Mesenchymal stem cell of adipose (primary cell): ENCODE measurements around a stretch of chr17.

DNA sequence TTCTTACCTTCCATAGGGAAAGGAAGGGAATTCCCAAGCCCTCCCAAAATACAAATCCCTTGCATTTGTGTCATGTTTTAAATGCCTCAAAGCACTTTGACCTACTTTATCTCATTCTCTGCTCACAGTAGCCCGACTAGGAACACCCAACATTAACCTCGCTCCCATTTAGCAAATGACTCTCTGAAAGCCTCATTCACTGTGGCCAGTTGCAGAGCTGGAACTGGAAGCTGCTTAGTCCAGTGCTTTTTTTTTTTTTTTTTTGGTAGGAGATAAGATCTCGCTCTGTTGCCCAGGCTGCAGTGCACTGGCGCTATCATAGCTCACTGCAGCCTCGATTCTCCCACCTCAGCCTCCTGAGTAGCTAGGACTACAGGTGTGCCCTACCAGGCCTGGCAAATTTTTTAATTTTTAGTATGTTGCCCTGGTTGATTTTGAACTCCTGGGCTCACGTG lies 6.0 kb upstream of the GNA13 start:
- CAGE, long polyA plus RNA: no peak

DNA sequence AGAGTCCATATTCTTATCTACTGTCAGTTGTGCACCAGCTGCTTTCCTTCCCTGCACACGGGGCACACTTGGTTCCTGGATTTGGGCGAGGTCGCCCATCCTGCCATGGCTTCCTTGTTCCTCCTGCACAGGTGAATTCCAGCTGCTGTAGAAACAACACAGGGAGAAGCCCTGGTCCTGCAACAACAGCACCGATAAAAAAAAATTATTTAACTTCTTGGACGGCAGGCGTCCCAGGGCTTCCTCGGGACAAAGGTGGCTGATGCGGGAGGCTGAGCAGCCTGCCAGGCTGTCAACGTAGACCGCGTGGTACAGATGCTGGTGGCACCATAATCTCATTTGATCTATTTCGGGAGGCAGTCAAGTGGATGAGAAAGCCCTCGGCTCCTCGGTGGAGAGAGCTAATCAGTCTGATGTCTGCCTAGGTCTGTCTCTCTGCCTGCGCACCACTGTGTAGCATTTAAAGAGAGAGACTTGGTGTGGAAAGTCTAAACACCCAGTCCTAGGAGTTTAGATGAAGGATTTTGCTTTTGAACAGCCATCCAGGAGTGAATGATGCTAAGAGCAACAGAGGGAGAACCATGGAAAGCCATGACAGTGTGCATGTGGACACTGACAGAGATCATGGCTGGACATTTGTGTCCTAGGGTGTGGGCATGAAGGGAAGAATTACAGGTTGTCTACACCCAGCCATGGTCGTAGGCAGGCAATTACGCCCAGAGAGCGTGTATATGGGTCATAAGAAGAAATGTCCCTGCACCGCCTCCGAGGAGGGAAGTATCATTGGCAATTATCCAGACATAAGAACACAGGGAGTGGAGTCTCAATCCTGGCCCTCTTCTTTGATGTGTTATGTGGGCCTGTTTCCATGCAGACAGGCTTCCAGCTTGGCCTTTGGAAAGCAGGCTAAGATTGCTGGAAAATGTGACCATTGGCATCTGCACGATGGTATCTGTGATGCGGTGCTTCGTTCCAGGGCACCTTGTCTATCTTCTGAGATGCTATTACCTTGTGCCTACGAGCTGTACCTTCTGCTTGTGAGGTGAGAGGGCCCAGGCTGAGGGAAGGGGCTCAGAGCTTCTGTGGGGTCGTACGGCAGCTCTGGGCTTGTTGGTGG lies 19.5 kb downstream of the RGS9 start:
- CAGE, long polyA plus RNA: no peak

- CAGE, long polyA plus RNA: no peak
Observed at GRCh38 chr17:65181616-65182777, 44.8 kb downstream of the RGS9 start.

DNA sequence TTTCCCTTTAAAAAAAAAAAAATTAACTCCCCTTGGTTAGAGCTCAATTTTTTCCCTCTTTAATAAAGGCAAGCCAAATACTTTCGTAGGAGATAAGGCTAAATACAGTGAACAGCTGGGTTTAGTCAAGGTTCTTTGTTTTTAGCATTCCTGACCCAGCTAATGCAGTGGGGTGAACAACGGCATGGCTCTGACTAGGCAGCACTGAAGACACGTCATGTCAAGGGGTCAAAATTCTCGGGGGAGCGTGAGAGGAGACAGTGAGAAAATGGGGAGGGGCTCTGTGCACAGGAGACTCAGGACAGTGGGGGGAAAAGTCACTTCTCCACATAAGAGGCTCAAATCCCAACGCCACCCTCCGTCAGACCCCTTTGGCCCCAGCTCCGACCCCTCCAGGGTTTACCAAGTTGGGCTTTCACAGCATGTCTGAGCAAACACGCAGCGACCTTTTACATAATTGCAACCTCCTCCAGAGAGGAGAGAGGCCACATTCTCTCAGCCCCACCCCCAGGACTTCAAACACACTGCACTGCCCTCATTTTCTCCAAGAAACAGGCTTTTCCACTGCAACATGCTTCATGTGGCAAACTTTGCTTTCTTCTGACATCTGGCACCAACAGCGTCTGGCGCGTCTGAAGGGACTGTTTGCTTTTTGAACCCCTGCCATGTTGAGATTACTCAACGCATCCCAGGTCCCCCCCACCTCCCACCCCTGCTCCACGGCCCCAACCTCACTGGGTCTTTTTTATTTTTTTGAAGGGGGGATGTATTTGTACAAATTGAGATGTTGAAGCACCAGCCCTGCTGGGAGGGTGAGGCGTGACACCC lies 30.0 kb downstream of the AXIN2 start:
- CAGE, long polyA plus RNA: no peak

- CAGE, long polyA plus RNA: no peak
Observed at GRCh38 chr17:66223348-66223981, 5.8 kb downstream of the APOH start.

GRCh38 chr17:66296272-66296642 lies 6.2 kb upstream of the PRKCA start:
- CAGE, long polyA plus RNA: no peak

DNA sequence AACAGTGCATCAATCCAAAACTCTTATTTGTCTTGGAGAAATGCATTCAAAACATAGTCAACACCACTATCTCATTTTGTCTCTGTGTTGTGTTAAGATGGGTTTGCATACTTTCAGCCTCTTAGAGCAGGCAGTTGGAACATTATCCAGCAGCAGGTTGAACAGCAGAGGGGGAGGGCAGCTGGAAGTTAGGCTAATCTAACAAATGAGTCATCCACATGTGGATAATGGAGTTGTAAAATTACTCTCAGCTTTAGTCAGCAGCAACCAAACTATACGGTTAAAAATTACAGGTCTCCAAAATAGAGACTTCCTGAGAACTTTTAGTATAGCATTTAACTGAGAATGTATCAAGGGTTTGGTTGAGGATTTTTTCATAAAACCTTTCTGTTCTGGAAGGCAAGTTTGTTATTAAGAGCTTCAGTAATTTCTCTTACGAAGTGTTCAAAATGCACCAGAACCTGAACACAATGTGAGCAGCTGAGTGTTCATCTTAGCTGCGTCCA lies 46.2 kb downstream of the PRKCA start:
- CAGE, long polyA plus RNA: no peak

DNA sequence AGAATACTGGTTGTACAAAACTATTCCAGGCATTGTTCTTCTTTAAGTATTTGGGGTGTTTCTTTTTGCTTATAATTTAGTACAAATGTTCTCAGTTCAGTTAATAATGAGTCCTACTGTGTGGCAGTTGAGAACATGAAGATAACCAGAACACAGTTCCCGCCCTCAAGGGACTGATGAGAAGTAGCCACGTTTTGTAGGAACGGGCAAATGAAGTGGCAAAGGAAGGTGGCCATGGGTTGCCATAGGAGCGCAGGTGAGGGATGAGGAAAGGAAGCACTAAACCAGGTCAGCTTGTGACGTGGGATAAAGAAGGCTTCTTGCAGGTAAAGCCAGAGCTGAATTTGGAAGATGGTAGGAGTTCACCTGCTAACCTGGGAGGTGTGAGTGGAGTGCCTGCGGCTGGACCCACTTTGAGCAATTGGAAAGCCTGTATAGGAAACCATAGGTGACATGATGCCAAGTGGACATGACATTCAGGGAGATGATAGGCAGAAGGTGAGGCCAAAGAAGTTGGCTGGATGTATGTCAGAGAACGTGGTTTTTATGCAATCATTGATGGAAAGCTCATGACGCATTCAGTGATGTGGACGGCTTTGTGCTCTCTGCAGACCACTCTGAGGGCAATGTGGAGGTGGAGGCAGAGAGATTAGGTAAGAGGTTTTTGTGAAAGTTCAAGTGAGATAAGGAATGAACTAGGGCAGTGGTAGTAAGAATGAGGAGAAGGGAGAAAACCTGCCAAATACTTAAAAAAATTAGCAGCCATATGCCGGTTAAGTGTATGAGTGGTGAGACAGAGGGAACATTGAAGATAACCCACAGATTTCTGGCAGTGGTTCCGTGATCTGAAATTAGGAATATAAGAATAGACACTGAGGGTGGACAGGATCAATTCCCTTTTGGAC lies 98.8 kb downstream of the PRKCA start:
- CAGE, long polyA plus RNA: no peak

DNA sequence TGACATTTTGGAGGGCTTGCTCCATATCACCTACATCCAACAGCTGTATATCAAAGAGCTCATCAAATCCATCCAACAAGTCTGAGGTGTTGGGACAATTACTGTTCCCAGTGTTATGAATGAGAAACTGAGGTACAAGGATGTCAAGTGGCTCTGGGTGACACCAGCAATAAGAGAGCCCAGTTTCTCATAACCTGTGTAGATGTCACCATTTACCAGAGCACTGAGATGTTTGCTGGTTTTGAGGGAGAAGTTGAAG lies 100.0 kb downstream of the PRKCA start:
- CAGE, long polyA plus RNA: no peak

DNA sequence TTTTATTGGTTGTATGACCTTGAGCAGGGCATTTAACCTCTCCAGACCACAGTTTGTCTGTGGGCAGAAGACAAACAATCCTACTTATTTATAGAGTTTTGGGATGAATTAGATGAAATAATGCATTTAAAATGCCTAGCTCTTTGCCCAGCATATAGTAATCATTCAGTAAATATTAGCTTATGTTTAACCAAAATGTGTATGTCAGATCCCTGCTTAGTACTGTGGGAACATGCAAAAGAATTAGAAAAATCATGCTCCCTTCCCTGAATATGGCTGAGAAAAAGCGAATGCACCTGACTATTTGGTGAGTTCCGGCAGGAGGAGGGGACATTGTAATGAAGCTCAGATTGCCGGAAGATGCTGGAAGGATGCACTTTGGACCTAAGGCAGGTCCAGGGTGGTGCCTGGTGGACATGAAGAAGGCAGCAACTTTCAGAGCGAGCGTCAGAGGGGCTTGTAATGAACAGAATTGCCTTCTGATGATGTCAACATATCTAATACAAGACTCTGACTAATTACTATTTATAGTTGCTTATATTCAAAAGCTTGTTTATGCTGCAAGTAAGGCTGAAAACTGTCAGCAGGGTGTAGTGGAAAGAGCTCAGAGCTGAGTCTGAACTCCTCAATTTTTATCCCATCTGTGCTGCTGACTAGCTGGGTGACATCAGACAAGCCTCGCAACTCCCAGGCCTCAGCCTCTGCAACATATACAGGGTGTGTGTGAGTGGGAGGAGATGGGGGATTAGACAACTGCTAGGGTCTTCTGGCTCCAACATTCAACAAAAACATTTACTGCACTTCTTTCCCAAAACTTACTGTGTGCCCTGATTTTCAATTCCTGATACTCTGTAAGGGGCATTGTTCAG lies 221.2 kb downstream of the PRKCA start:
- CAGE, long polyA plus RNA: no peak

GRCh38 chr17:66541974-66542624 lies 239.7 kb downstream of the PRKCA start:
- CAGE, long polyA plus RNA: no peak

GRCh38 chr17:66565780-66566715 lies 263.6 kb downstream of the PRKCA start:
- CAGE, long polyA plus RNA: no peak

DNA sequence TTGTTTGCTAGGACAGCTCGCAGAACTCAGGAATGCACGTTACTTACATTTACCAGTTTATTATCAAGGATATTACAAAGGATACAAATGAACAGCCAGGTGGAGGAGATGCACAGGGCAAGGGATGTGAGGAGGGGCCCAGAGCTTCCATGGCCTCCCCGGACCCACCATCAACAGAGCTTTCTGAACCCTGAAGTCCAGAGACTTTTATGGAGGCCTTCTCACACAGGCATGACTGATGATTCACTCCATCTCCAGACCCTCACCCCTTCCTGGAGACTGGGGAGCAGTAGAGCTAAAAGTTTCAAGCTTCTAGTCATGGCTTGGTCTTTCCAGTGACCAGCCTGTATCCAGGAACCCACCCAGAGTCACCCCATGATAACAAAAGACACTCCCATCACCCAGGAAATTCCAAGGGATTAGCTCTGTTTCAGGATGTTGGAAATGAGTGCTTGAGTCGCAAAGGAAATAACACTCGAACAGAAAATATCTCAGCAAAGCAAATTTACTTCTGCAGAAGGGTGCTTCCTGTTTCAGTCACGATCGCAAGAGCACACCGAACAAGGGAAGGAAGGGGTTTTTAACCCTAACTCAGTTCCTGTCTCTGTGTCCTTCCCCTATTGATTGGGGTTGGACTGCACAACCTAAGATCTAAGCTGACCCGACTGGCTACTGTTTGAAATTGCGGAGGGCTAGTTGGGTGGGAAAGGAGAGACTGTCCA lies 224.6 kb upstream of the CACNG5 start:
- CAGE, long polyA plus RNA: no peak

- CAGE, long polyA plus RNA: no peak
Observed at GRCh38 chr17:67386450-67386913, 9.4 kb downstream of the PITPNC1 start.

GRCh38 chr17:67478756-67479191 lies 101.7 kb downstream of the PITPNC1 start:
- CAGE, long polyA plus RNA: no peak

GRCh38 chr17:67492797-67493427 lies 115.8 kb downstream of the PITPNC1 start:
- CAGE, long polyA plus RNA: no peak

DNA sequence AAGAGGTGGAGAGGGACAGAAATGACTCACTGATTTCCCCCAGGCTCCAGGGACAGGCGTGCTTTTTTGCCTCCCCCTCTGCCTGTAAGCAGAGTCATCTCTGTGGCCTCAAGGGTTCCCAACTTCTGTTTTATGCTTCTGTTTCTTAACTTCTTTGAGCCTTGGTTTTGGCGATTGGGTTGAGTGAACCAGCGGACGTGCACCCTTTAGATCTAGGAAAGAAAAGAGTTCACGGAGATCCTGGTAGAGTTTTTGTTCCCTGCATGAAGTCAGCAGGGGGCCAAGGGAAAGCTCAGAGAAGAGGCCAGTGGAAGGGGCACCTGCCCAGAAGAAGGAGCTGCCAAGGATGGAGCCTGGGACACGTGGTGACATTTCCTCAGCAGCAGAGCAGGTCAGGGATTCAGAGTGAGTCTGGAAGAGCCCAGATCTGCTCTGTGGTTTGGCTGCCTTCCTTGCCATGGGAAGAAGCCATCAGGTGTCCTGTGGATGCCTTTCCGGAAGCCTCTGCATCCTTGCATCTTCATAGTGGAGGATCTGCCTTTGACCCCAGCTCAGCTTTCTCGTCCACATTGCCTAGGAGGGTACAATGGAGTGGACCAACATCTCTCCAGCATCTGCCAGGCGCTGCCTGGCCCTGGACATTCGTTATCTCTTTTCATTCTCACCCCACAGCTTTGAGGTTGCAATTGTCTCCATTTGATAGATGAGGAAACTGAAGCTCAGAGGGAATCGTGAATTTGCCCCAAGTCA lies 147.6 kb upstream of the NOL11 start:
- CAGE, long polyA plus RNA: no peak

DNA sequence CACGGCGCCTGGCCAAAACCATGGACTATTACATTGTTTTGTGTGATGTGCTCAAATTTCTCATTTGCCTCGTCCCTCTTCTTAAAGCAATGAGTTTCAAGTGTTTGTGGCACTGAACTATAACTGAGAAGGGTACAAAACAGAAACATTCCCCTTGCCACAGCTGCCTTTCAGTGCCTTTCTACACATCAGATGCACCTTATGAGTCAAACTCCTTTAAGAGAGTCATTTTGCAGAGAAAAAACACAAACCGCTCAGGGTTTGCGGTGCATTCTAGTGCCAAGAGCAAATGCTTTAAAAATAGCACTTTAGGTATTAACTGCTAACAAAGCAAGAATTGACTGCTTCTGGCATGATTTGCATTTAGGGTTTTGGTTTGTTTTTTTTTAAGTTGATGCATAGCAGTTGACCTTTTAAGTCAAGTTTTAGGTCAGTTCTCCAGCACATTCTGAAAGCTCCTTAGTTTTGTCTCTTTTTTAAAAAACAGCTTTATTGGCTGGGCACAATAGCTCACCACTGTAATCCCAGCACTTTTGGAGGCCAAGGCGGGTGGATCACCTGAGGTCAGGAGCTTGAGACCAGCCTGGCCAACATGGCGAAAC lies 66.9 kb upstream of the NOL11 start:
- CAGE, long polyA plus RNA: no peak

- CAGE, long polyA plus RNA: no peak
Observed at GRCh38 chr17:67824487-67825068, 725 bp upstream of the BPTF start.

- CAGE, long polyA plus RNA: no peak
Observed at GRCh38 chr17:67910748-67911309, 85.4 kb downstream of the C17orf58 start.